Left colon (tissue), 1 donor: ENCODE measurements around the genes EGF and SYNPO2.

DNA sequence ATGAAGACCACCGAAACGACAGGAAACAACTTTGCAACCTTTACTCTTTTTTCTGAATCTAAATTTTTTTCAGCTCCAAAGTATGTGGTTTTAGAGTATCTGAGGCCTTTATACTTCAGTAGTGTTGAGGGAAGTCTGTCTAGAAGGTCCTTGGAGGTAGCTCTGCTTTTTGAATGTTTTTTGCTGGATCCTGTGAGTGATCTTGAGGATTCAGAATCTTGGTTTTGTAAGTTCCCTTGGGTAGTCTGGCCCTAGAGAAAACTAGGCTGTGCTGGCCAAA is 39.3 kb downstream of the MCUB start:
- PRO-cap: no peak

DNA sequence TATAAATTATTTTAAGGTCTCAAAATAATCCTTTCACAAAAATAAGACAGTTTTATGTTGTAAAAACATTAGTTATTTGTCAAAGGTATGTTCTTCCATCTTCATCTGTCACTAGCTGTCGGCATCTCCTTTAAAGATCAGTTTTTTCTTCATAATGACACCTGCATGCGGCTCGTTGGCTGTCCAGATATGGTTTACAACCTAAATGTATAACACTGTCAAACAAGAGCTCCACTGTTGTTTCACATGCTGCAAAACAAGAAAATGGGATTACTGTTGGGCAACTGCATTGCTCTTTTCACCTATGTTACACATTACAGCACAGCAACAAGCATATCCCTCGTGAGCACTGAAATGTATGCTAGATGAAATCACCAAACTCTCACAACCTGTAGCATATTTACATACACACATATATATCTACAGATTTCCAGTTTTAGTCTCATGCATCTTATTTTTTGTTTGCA is 11.0 kb upstream of the CASP6 start:
- PRO-cap: no peak

GRCh38 chr4:109873801-109874100 is 25.8 kb downstream of the LRIT3 start:
- PRO-cap: no peak

GRCh38 chr4:109912540-109913606 is at the start of gene EGF:
Gene EGF (plus strand): TSS chr4:109912883.
- PRO-cap: unidirectional peak, plus-strand start at chr4:109912884

DNA sequence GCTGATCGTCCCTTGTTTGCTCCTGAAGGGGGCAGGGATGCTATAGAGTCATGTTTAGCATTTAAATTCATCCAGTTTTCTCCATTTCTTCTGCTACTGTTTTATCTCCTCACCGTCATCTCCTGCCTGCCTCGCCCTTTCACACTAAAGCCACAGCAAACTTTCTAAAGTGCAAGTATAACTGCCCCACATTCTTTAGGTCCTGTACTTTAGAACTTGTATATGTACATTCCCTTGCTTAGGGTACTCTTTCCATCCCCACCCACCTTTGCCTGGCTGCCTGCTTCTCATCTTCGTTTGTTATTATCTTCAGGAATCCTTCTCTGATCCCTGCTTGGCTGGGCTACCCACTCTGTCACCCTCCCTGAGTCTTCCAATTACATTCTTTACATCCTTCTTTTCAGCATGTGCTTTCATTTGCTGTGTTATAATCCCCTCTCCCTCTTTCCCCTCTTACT is 60.5 kb downstream of the EGF start:
- PRO-cap: unidirectional peak, minus-strand start at position 146 of the sequence

- PRO-cap: no peak
Observed at GRCh38 chr4:109985979-109986270, 73.2 kb downstream of the EGF start.

GRCh38 chr4:110193578-110194454 is 4.6 kb downstream of the ELOVL6 start:
- PRO-cap: bidirectional peak, plus-strand start at chr4:110194046, minus-strand start at chr4:110193870

DNA sequence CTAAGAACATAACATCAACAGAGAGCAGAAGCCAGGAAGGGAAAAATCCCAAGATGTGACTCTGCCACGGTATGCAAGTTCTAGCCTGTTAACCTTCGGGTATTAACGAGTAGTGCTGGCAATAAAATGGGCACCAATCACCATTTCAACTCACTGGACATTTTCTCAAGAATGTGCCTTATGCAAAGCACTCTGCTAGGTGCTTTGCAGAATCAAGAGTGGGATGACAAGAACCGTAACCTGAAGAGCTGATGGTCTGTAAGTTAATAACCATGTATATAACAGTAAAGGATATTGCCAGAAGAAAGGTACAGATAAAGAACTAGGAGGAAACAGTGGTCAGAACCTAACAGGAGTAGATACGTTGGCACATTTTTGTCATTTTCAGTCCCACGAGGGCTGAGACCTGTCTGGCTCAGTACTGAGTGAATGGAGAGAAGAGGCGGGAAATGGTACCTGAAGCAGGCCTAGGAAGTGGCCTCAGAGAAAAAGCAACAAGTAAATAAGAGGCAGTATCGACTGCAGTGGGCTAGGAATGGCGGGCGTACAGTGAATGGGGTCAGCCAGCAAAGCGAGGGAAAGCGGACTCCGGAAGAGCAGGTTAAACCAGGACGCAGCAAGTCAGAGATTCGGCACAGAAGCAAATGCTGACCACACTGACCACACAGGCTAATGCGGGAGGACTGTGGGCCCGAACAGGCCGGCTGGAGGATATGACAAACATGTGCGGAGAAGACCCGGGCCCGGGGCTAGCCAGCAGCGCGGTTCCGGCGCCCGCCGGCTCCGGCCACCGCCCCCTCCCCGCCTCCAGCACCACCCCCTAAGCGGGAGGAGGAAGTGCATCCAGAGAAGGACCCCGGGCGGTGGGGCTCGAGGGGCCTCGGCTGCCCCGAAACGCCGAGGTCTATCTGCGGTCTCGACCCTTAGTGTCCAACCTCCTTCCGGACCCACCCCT is 2.5 kb downstream of the ELOVL6 start:
- PRO-cap: bidirectional peak, plus-strand start outside the sequence, minus-strand start at position 724 of the sequence

- PRO-cap: unidirectional peak, minus-strand start at chr4:110516431
Observed at GRCh38 chr4:110516206-110516741, 40.3 kb downstream of the ENPEP start.

GRCh38 chr4:110693618-110693937 is 70.7 kb upstream of the PITX2 start:
- PRO-cap: no peak

- PRO-cap: no peak
Observed at GRCh38 chr4:112384024-112384898, 87.1 kb downstream of the ALPK1 start.

GRCh38 chr4:112646985-112647584 is 10.1 kb downstream of the LARP7 start:
- PRO-cap: no peak

DNA sequence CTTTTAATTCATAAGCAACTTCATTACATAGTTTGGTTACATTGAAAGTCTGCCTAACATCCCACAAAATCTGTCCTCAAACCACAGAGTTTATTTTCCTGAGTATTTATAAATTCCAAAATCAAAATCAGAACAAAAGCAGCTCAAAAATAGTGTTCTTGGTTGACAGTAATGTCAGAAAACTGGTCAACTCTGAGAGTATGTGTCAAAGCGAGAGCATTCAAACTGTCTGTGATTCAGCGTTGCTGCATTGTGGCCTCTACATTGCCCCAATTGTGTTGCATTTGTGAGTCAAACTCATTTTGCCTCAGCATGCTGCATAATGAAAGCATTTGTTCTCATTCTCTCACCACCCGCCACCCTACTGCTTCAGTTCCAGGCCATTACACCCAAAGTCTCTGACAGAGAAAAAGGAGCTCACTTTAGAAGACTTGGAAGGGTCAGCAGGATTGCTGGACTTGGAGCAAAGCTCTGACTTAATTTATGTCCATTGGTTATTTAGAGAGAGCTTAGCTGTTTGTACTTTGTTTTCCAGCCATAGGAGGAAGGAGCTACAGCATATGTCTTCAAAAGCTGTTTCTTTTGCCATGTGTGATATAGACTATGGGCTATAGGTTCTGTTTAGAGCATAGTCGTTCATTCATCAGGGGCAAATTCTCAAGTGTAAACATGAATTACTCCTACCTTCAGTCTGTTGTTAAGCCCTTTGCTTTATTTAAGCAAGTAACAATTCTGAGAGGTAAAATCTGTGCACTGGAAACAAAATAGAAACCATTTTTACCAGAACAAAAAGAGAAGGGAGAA is 153.6 kb upstream of the ANK2 start:
- PRO-cap: no peak

DNA sequence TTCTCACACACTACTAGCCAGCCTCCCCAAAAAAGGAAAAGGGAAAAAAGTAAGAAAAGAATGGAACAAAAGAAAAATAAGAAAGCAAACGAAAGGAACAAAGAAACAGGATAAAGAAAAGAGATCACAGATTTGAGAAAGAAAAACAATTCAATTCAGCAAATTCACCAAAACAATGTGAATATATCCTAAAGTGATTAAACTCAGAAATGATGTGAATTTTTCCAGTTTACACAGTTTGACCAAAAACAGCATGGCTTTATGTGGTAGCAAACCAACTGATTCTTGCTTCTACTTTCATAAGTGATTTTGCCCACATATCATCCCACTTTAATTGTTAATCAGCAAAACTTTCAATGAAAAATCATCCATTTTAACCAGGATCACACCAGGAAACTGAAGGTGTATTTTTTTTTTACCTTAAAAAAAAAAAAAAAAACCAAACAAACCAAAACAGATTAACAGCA is 307.8 kb downstream of the CAMK2D start:
- PRO-cap: no peak

GRCh38 chr4:113470016-113470598 is 291.4 kb downstream of the CAMK2D start:
- PRO-cap: no peak

DNA sequence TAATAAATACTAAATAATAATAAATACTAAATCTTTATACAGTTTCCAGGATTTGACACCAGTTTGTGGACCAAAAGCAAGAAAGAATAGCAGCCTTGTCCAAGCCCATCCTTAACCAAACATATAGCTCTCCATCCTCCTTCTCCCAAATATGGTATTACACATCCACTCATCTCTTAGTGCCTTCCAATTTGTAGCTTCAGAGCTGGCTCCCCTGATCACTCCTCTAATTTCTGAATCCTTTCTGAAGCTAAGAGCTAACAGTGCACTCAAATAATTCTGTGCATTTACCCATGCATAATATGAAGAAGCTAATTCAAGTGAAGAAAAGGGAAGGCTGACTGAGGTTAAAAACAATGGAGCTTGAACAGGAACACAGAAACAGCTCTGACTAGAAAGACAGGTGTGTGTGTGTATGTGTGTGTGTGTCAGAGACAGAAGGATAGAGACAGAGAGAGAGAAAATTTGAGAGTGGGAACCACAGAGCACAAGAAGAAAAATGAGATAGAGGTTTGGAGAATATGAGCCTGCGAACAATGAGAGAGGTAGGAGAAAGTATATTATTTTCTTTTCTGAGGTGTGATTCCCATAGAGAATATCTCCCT is 123.6 kb downstream of the CAMK2D start:
- PRO-cap: no peak

DNA sequence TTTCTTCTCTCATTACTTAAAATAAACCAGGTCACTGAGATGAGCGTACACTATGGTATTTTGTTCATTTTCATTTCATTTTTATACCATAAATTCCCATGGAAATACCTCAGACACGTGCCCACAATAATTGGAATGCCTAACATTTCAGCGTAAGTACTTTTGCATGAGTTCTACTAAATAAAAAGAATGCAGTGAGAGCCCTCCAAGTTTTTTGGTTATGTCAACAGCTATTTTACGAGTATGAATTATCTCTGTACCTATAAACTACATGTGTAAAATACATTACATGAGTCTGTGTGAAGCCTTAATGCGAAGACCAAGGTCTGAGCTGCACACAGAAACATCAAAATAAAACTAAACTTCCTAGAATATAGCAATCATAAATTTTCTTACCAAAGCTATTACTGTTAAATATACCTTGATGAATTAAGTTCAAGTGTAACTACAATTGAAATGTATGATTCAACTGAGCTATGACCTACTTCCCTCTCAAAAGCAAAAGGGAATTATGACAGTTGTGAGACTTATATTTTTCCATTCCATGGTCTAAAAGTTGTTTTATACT is 3.0 kb downstream of the CAMK2D start:
- PRO-cap: no peak

DNA sequence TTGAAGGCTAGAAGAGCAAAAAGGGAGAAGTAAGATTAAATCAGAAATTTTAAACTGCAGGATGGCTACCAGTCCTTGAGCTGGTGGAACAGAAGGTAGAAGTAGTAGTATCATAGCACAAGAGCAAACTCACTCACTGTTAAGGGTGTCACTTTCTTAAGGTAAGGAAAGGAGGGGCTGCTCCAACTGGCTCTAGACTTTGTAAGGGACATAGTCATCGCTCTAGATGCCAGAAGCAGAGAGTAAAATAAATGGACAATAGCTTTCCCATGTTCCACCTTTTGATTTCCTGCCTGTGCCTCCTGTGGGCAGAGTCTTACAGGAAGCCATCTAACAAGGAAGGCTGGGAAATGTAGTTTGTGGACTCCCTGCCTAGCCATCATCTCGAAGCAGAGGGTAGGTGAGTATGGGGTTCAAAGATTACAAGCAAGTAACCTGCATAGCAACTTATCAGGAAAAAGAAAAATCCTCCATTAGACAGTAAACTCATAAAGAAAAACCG is 1.7 kb upstream of the METTL14 start:
- PRO-cap: no peak

DNA sequence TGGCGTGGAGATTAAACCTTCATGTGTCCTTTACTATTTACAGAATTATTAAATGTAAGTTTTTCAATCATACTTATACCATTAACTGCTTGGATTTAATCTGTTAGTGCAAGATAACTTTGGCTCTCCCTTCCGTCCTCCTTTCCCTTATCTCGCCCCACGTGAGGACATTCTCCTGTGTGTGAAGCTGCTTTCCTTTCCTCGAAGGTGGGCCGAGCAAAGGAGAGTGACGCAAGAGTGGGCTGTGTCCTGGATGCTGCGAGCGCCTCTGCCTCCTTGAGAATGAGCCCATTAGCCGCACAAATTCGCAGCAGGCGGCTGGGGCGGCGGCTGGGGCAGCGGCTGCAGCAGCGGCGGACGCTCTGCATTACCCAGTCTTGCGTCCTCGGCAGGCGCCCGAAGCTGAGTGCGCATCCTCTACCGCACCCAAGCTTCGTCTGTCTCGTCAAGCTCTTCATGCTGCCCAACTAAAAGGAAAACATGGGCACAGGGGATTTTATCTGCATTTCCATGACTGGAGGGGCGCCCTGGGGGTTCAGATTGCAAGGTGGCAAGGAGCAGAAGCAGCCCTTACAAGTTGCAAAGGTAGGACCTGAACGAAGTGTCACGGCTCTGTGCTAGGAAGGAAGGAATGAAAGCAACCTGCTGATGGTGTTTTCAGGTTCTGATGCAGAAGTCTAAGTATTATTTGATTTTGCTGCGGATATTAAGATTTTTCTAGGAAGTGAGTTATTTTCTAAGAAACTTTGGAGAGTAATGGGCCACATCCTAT is at the start of gene SYNPO2:
SYNPO2 (plus strand) TSS at position 298 of the 772 bp plus-strand sequence.
- PRO-cap: bidirectional peak, plus-strand start at position 319 of the sequence, minus-strand start at position 177 of the sequence

DNA sequence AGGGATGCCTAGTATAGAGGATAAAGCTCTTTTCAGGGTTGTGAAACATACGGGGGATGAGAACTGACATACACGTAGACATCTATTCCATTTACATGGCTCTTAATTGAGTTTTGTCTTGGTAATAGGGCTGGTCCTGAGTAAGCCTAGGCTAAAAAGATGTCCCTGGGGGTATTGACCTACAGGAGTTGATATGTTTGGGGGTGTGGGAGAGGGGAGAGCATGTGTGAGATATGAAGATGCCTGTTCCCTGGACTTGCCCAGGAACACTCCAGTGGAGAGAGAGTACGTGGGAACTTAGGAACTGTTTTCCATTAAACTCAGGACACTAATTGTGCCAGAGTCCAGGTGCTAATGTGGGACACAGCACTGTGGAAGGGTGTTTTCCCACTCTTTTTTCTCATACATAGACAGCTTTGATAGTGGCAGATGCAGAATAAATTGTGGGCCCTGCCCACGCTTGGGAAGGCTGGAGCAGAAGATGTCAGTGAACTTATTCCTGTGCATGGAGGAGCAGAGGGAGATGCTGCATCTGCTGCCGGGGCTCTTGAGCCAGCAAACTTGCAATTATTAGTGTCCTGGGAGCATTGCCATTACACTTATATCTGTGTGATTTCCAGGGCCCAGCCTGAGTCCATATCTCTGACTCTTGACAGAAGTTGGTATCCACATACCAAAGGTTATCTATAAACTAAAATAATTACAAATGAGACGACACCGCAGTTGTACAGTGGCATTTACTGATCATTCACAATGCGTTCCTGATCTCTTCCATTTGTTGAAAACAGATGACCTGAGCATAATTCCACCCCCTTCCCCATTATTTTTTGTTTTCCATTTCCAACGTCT is 20.8 kb downstream of the SYNPO2 start:
- PRO-cap: no peak